Cardiac ventricle fibroblast (primary cell): ENCODE measurements around a stretch of chr12.

DNA sequence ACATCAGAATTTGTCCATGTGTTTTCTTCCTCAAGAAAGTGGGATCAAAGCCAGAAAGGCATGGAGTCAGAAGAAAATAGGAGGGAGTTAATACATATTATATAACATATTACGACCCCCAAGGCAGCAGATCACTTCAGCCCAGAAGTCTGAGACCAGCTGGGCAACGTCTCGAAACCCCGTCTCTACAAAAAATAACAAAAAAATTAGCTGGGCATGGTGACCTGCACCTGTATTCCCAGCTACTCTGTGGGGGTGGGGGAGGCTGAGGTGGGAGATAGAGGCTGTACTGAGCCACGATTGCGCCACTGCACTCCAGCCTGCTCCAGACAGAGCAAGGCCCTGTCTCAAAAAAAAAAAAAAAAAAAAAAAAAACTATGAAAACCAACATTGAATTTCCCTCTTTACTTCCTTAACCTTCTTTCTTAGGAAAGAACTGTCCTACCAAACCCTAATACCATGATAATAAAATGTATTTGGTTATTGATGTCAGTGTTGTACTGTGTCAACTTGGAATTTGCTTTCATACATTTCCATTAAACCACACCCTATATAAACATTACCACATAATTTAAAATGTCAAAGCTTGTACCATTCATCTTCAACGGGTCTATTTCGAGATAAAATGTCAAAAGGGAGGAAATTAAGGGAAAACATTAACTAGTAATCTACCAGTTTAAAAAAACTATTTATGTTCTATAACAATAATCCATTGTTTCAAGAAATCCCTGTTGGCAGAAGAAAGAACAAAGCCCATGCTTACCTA lies 17.5 kb downstream of the GALNT4 start:
- RAMPAGE, long total RNA = no peak

- RAMPAGE, long total RNA = no peak
Observed at GRCh38 chr12:89630470-89630923, 78.1 kb downstream of the ATP2B1 start.

DNA sequence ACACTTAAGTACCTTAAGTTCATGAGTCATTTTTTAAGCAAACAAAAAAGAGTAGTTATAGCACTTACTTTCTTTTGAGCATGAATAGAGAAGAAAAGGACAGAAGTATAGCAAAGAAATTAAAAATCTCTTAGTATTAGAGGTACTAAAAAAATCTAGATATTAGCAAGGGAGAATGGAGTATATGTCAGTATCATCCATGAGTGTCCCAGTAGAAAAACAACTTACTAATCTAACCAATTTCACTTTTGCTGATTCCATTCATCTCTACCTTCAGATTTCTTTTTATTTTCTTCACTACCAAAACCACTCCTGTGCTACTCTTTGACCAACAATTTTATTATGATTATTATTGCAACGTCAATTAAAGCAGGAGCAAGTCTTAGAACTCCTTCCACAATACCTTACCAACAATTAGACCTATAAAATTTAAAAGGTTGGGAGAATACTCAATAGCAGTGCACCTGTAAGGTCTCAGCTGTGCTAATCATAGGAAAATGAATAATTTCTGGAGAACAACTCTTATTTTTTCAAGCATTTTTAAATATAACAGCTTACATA lies 8.2 kb downstream of the ATP2B1 start:
- RAMPAGE, long total RNA = no peak

DNA sequence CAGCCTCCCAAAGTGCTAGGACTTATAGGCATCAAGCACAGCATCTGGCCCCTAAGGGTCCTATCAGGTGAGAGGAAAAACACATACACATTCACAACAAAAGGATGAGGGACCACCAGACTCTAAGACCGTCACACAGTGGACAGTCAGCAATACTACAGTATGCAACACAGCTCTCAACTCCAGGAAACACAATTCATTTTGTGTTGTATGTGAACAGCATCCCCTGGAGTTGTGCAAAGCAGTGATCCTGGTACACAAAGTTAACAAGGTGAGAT lies 6.9 kb downstream of the ATP2B1 start:
- RAMPAGE, long total RNA = no peak

- RAMPAGE, long total RNA = no peak
Observed at GRCh38 chr12:89984709-89985422, 276.2 kb upstream of the ATP2B1 start.

DNA sequence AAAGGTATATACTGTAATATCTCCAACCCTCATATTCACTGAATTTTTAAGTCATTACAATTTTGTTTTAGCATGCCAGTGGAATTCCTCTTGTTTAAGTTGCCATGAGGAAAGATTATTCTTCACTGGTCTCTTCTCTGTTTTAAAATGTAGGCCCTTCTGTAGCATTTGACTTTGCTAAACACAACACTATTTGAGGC lies 332.3 kb downstream of the CCER1 start:
- RAMPAGE, long total RNA = no peak

- RAMPAGE, long total RNA = no peak
Observed at GRCh38 chr12:91113224-91113560, 1.9 kb upstream of the LUM start.

DNA sequence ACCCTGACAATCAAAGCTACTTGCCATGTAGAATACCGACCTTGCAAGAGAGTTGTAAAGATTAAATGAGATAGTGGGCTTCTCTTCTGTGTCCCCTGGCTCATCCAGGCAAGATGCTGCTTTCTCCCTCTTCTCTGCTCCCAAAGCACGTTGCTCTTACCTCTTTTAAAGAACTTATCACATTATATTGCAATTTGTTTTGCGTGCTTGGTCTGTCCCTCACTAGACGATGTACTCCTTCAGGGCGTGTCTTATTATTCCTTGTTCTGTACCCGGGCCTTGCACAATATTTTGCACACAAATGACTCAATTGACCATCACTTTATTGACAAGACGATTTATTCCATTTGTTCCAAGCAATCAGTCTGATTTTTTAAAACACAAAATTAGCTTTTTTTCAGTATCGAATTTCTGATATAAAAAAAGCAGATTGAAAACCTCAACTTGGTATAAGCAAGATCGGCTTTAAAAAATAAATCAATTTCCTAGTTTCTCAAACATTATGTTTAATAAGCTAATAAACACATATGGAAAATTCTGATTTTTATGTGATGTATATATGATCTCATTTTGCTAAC lies 3.2 kb downstream of the DCN start:
- RAMPAGE, long total RNA = start-site peak on the minus strand centred at position 186 of the sequence, 112 bp wide, 6,945 and 2,564 reads in 2 replicates

DNA sequence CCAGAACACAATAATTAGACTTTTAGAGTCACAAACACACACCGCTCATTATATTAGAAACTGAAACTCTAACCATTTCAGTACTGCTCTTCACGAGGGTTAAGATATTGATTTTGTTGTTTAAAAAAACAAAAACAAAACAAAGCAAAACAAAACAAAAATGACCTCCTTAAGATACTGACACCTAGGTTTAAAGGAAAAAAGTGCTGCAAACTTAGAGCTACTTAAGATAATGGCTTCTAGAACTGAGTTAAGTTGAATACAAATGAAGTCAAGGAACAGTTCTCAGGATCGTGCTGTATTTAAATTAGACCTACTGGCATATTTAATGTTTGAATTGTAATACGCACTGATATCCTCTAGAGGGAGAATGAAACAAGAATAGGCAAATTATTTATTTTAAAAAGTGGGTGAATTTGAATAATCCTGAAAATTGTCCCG lies 395.1 kb upstream of the DCN start:
- RAMPAGE, long total RNA = no peak

GRCh38 chr12:91778885-91779350 lies 366.7 kb downstream of the BTG1 start:
- RAMPAGE, long total RNA = no peak

- RAMPAGE, long total RNA = no peak
Observed at GRCh38 chr12:91926757-91927200, 218.9 kb downstream of the BTG1 start.

- RAMPAGE, long total RNA = no peak
Observed at GRCh38 chr12:92078078-92078780, 67.4 kb downstream of the BTG1 start.

- RAMPAGE, long total RNA = no peak
Observed at GRCh38 chr12:92088810-92089120, 56.9 kb downstream of the BTG1 start.

- RAMPAGE, long total RNA = no peak
Observed at GRCh38 chr12:92097214-92097947, 48.3 kb downstream of the BTG1 start.

- RAMPAGE, long total RNA = no peak
Observed at GRCh38 chr12:92098971-92099590, 46.6 kb downstream of the BTG1 start.

GRCh38 chr12:92122812-92123444 lies 22.7 kb downstream of the BTG1 start:
- RAMPAGE, long total RNA = no peak

DNA sequence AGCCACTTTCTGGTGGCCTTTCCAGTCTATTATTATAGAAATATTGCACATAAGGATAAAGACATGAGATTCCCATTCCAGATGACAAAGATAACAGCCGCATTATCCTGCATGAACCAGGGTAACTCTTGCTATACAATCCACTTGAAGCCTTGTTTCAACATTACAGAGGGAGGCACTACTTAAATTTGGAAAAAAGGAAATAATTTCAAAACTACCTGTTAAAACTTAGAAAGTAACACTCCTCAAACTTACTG lies 4.5 kb downstream of the BTG1 start:
- RAMPAGE, long total RNA = no peak

DNA sequence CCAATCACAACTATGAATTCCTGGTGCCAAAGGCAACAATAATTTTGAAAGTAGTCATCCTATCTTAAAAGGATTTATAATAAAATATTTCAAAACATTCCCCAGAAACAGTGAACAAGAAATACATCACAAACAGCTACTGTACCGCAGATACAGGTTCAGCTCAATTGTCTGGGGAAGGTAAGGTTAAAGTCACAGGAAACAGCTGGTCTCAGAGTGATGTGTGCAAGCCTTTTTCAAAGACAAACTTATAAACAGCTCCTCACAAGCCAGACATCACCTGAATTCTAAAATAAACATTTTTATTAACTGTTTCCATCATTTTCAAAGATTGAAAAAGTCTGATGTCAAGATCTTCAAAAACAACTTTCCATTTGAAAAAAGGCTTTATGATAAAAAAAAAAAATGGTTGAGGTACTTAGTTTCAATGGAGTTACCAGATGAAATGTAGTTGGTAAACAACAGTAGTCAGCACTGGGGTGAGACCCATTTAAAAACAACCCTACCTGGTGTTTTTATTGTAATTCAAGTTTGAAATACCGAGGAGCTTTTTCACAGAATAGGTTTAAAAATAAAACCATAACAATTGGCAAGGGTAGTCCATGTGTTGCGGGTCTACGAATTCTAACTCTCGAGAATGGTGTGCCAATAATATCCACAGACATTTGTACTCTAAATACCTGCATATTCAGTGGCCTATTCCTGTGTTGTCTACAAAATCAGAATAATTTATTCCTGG lies 4.0 kb downstream of the BTG1 start:
- RAMPAGE, long total RNA = no peak

DNA sequence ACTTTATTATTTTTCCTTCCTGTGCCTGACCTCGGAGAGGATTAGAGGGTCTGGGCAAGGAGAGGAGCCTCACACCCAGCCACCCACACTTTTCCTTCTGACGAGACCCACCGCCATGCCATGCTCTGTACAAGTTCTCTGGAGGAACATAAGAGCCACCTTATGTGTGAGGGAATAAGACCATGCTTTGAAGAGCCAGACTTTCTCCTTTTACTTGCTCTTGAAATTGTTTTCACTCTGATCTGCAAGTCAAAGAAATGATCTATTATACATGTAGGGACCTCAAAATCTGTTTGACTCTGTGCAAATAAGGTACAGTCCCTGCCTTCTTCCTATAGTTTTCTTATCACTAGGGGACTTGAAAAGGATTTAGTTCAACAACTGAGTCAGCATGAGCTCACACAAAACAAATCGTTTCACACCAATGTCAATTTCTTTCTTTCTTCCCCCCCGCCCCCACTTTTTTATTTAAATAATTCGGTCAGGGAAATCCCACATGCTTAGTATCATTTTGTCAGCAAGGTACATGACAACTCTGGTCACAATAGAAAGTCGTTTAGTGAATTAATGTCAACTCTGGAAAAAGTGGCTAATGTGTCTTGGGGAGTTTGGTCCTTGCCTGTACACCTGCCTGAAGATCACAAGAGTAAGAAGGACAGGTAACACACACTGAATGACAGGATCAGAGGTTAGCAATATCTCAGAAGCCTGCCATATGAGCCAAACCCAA lies 232.3 kb upstream of the PLEKHG7 start:
- RAMPAGE, long total RNA = no peak

DNA sequence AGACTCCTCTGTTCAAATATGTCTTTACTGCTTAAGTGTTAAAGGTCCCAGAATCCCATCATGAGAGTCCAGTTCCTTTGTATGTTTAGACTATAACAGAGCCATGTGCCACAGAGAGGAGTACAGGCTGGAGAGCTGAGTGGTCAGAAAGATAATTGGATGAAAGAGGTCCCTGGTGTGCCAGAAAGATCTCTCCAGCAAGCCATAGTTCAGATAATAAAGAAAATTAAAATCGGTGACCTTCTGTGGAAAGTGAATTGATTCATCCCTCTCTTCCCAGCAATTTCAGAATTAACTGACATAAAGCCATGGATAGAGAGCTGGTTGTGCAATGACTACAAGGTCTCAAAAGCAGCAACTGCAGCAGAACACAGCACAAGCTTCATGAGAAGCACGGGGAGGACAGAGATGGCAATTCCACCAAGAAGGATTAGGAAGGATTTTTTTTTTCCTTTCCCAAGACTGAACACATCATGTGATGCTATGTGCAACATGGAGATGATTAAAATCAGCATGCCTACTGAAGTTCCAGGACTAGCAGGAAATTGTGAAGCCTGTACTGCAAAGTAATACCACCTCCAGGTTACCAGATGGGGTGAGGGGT lies 154.9 kb upstream of the PLEKHG7 start:
- RAMPAGE, long total RNA = no peak